SP-49 (cell line): ENCODE results near the genes TFF3 and PDE9A.

GRCh38 chr21:42219624-42220097, 721 bp downstream of the ABCG1 start:
- PRO-cap = no peak

DNA sequence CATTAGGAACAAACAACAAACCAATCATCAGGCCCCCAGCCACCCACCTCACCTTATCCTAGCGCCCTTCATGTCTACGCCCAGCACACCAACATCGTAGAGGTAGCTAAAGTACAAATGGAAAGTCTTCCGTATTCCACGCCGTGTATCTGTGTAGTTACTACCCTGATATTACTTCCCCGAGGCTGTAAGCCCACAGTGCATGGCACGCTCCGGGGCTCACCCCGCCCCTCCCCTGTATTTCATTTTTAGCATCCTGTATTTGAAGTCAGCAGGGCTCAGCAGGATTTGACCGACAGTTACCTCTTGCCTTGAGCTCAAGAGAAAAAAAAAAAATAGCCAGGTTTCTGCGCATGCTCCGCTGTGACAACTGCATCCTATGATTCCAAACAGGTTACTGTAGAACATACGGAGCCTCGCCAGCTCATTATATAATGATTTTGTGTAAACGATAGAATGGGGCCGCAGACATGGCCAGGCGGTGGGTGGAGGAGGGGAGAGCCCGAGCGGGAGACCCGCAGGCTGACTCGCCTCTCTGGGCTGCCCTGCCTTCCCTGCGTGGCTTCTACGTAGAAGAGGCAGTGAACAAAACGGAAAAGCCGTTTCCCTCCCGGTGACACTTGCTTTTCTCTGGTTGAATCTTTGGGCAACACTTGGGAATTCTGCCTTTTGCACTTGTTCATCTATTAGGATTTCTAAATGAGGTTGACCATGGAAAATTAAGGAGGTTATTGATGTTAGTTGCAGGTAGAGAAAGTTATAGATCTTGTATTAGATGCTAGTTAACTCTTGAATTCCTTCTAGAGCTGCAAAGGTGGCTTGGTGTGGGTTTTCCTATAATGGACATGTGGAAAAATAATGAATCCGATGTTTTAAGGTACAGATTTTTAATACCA, 1.4 kb downstream of the ABCG1 start:
- PRO-cap = unidirectional peak, minus-strand start at position 189 of the sequence

- PRO-cap = no peak
Measured at GRCh38 chr21:42238321-42239027, 19.5 kb downstream of the ABCG1 start.

DNA sequence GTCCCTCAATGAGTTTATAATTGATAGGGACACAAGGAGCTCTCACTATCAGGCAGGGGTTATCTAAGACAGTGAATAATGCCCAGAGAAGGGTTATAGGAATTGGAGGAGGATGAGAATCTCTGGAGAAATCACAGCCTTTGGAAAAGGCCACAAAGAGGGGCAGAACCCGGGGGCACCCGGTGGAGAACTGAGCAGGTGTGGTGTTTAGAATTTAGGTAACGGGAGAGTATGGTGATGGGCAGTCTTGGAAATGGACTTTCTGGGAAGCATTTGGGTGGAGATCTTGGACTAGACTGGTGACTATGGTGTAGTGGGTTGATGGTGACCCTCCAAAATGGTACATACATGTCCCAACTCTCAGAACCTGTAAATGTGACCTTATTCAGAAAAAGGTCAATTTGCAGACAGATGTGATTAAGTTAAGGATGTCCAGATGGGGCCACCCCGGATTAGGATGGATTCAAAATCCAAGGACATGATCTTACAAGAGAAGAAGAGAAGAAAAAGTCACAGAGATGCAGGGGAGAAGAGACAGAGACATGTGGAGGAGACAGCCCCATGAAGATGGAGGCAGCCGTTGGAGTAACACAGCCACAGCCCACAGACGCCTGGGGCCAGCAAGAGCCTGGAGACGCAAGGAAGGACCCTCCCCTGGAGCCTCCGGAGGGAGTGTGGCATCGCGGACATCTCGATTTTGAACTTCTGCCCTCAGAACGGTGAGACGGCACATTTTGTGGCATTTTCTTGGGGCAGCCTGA, 28.5 kb downstream of the ABCG1 start:
- PRO-cap = no peak

DNA sequence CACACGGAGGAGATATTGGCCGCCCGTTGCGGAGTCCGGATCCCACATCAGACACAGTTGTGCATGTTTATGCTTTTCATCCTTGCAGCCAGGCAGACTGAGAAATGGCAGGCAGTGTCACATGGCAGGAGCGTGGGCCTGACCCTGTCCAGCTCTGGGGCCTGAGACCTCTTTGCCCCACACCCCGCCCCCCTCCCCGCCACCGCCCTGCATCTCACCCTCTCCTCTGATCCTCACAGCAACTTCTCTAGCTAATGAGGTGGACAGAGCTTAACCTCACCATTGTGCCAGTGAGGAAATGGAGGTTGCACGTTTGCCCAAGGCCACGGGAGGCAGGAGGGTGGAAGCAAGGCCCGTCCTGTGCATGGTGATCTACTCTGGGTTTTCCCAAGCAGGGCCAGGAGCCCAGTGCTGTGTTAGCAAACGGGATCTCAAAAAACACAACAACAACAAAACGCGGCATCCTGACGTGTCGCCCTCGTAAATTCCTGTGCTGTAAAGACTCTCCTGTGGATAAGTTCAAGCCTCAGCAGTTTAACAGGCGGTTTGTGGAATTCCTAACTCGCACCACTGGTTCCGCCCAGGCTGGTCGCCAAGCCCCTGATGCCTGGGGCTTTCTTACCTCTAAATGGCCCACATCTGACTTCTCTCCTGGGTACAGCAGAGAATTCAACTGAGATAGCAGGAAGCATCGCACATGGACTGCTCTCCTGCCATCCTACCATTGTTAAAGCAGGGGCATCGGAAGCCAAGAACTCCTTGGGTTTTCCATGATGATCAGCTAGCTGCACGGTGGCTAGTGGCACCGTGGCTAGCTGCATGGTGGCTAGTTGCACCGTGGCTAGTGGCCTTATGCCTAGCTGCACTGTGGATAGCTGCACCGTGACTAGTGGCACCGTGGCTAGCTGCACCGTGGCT, 39.1 kb downstream of the TFF3 start:
- PRO-cap = no peak

DNA sequence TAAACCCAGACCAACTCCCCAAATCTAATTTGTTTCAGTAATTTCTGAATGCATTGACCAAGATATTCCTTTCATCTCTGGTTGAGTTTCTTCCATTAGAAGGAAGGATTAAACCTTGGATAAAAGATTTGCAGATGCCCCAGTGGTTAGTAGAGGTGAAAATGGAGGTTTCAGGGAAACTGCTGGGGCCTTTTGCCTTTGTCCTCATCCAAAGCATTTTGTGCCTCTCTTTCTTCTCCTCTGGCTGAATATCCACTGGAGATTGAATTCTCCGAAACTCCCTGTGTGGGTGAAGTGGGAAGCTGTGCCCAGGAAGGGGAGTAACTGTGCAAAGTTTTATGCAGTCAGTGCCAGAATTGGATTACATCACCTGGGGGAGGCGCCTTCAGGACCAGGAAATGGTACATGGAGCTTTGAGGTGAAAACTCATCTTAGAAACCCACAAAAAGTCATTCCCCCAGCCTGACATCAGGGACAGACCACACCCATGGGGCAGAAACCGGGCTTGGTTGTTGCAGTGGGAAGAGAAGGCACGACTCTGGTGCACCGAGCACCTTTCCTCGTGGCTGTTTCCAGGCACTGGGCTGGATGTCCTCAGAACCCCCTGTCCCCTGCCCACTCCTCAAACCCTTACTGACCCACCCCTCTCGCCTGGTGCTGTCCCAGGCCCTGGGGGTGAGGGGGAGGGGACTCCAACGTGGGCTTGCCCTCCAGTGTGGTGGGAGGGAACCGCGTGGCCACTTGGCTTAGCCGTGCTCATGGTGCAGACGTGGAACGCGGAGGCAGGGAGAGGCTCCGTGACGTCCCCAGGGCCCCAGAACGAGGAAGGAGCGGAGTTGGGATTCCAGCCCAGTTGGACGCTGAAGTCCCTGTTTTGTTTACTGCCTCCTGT, 15.8 kb downstream of the TFF3 start:
- PRO-cap = no peak

- PRO-cap = no peak
Measured at GRCh38 chr21:42315222-42316058, at the start of gene TFF3. TSS of gene TFF3 (minus strand) at chr21:42315409.

- PRO-cap = no peak
Measured at GRCh38 chr21:42335882-42336575, 14.8 kb downstream of the TFF2 start.

DNA sequence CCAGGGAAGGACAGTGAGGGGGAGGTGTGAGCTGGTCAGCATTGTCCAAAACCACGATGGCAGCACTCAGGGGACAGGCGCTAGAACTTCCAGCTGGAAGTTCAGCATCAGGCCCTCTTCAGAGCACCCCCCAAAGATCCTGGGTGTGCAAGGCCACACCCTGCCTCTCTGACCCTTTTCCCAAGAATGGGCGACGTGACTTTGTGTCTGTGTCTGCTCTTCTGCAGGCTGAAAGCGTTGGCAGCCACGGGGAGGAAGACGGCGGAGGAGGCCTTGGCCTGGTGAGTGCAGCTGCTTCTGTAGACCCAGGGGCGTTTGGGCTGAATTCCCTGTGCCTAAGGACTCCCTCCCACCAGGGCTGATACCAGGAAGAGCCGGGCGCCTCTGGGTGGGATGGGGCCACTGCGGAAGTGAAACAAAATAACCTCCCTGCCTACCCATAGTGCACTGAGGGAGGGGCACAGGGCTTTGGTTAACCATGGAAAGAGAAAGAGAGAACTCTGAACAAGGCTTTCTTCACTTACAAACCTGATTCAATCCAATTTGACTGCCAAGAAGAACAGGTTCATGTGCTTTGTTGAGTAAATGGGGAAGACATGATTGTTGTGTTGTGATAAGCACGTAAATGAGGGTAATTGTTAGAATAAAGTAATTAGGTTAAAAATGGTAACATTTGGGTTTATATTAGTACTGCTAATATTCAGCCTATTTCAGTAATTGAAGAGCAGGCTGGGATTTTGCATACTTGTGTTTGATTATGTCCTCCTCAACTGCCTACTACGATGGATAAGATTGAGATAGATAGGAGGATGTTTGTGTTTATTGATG, 2.6 kb downstream of the UBASH3A start:
- PRO-cap = no peak

GRCh38 chr21:42460234-42460749, 35.7 kb downstream of the RSPH1 start:
- PRO-cap = unidirectional peak, plus-strand start at chr21:42460624

DNA sequence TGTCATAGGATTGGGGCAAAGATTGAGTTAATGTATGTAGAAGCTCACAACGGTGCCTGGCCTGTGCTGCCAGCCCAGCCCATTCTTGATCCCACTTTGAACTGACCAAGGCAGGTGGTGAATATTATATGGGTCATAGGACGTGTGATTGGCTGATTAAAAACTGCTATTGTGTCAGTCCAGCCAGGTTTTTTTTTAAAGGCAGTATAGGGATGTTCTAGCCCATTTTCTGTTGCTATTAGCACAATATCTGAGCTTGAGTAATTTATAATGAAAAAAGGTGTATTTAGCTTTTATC, 22.6 kb downstream of the SLC37A1 start:
- PRO-cap = no peak

DNA sequence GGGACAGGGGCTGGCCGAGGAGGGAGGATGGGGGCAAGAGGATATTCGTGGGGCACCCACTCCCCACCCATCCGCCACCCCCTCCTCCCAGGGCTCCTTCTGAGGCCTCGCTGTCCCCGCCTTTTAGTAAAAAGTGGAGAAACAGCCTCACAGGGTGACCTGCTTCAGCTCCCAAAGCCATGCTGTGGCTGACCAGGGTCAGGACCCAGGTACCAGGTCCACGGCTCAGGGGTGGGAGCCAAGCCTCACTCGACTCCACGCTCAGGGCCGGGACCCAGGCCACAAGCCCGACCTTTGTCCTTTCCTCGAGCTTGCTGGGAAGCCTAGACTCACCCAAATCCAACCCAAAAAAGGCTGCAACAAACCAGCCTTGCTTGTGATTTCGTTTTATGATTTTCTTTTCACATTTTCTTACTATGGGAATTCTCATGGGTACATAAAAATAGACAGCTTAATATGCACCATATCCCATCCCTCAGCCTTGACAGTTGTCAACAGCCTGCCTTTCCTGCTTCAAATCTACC, 59.6 kb upstream of the PDE9A start:
- PRO-cap = no peak

DNA sequence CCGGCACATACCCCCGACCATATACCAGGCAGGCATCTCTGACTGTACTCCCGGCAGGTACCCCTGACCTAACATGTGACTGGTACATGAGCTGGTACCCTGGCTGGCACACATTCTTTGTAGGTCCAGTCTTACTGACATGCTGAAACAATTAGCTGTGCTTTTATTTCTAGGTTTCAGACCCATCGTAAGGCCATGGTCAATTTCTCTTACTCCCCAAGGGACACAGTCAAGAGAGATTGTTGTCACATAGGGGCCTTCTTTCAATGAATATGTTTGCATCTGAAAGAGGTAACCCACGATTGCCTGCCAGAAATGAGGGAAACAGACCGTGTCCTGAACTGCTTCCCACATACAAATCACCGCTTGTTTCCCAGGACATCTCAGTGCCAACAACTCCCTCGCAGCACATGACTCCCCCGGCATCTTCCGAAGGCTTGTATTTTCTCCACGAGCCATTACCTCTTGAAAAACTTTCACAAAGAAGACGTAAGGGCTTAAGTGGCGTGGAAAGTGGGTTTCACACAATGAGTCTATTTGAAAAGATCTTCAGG, 31.7 kb upstream of the PDE9A start:
- PRO-cap = no peak

GRCh38 chr21:42653325-42654104, at the start of gene PDE9A:
TSS of gene PDE9A (plus strand) at chr21:42653621.
- PRO-cap = no peak

GRCh38 chr21:42722549-42723200, 69.3 kb downstream of the PDE9A start:
- PRO-cap = no peak

- PRO-cap = no peak
Measured at GRCh38 chr21:42832772-42833805, 46.2 kb downstream of the WDR4 start.

DNA sequence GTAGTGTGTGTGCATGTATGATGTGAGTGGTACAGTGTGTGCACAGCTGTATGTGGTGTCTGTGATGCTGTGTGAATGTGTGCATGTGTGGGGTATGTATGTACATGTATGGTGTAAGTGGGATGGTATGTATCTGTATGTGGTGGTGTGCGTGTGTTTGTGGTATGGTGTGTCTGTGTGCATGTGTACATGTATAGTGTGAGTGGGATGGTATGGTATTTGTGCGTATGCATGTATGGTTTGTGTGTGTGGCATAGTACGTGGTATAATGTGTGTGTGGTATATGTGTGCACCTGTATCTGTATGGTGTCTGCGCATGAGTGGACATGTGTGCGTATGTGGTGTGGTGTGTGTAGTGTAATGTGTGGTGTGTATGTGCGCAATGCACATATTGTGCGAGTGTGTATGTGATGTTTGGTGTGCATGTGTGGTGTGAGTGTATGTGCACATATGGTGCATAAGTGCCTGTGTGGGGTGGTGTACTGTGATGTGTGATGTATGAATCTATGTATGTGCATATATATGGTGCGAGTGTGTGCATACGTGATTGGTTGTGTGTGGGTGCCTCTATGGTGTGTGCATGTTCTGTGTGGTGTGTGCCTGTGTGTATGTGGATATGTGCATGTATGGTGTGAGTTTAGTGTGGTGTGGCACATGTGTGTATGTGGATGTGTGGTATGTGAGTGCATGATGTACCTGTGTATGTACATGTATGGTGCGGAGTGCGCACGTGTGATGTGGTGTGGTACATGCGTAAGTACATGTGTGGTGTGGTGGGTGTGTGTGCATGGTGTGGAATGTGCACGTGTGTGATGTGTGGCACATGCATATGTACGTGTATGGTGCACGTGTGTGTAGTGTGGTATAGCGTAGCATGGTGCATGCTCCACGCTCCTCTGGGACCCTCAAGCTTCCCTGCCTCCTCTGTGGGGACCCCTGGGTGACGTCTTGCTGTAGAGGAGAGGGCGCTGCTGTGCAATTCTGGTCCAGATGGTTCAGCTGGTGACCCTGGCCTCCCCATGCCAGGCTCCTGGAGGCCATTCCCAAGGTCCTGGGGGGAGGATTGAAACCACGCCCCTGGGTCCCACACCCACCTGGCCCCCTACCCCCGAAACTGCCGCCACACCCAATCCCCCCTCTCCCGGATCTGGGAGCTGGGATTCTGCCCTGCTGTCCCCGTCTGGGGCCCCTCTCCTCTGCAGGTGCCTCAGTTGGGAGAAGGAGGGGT, 38.6 kb downstream of the WDR4 start:
- PRO-cap = no peak

- PRO-cap = no peak
Measured at GRCh38 chr21:43288007-43288499, 119.2 kb downstream of the CRYAA start.

GRCh38 chr21:43333329-43334175, 93.4 kb downstream of the SIK1 start:
- PRO-cap = no peak

GRCh38 chr21:43340688-43341152, 86.2 kb downstream of the SIK1 start:
- PRO-cap = no peak